Caco-2 (cell line): ENCODE measurements around the genes BHLHE41 and TM7SF3.

DNA sequence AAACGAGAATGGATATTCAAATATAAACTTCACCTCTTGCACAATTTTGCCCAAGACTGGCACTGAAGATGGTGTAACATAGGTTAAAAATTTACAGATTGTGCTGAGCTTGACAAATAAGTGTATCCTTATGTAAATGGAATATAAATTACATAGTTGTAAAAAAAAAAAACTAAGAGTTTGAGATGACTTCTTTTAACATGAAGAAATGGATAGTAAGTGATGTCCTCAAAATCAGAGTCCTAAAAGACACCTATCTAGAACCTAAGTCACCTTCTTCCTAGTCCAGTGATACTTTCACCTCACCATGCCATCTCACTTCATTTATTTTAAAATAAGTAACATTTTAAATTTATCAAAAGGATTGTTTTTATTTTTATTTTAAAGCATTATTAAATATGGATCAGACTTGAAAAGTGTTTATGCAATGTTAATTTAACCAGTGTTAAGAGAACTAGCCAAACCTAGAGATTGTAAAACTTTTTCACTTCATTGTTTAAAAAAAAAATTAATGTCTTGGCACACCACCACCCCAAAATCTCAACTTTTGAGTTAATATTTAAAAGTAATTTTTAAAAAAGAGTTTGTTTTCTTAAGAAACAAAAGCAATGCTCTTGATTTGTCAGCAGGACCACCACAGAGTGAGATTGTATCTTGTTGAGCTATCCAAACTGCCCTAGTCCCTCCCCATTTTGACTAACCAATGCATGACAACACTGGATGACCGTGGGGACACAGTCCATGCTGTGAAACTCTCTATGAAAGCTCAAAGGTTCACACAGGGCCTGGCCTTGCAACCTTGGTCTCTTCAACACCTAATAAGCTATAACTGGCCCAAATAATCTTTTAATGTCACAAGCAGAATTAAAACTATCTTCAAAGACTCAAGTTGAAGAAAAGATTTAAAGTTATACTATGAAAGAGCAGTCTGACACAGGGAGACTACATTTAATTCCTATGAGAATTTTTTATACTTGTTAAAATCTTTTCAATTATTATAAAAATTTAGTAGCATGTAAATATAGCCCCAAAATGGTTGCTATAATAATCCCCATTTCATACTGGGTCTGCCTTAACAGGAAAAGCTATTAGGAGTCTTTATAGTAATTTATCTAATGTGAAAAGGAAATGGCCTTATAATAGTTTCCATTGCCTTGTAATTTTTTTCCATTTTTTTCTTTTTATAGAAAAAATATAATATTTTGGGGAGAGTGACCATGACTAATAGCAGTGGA lies 13.4 kb downstream of the ETFRF1 start:
- PRO-cap, result no peak
- RRBS, result no CpG with 5 or more reads among the region's 2 CpGs

GRCh38 chr12:26124836-26125775 lies at the start of gene BHLHE41:
Gene BHLHE41 (minus strand): TSS chr12:26125037.
- PRO-cap, result bidirectional peak, plus-strand start at chr12:26125202, minus-strand start at chr12:26125036; bidirectional peak, plus-strand start at chr12:26125705, minus-strand start at chr12:26125440
- RRBS, result 3% methylated on average over 27 of the region's 67 CpGs

DNA sequence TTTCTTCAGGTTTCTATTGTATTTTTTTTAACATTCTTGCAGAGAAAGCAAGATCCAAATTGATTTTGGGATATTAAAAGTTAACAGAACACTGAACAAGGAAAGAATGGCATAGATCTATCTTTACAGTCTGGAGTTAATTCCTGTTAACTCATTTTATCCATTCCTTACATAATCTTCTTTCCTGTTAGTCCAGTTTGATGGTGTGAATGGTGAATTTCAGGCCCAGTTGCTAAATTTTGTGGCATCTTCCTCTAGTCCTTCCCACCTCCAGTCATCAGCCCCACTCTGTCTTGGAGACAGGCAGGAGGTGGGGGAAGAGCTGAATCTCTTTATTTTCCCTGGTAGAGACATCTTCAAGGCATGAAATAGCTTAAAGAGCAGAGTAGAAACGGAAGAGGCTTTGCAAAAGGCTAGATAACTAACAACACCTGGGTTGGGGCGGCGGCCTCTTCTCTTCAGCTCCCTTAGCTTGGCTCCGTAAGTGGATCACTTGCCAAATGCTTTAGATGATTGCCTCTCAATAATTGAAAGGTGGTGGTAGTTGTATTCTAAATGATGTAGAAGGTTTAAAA lies 35.9 kb downstream of the SSPN start:
- PRO-cap, result no peak
- RRBS, result no CpG with 5 or more reads among the region's 4 CpGs

DNA sequence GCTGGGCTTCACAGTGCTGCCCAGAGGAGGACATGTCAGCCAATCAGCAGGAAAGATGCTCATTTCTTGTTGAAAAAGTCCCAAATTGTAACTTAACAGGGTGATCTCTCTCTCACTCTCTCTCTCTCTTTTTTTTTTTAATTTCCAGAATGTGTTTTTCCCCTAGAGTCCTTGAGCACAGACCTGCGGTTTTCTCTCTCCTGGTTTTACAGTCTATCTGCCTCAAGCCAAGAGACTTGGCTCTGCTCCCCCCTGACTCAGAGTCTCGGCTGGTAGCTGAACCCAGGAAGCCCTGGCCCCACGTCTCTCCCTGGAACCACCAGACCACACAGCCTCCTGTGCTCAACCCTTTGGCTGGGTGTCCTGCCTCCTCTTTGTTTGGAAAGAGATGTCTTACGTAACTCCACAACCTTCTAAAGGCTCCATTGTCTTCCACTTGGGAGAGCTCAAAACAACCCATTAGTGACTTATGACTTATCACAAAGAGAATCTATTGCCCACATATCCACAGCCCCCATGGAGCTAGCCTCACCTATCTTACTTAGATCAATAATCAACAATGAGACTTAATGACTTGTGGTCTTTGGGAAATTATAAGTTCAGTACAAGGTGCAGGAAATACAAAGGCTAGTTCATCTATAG lies 44.1 kb downstream of the SSPN start:
- PRO-cap, result no peak
- RRBS, result no CpG with 5 or more reads among the region's 4 CpGs

DNA sequence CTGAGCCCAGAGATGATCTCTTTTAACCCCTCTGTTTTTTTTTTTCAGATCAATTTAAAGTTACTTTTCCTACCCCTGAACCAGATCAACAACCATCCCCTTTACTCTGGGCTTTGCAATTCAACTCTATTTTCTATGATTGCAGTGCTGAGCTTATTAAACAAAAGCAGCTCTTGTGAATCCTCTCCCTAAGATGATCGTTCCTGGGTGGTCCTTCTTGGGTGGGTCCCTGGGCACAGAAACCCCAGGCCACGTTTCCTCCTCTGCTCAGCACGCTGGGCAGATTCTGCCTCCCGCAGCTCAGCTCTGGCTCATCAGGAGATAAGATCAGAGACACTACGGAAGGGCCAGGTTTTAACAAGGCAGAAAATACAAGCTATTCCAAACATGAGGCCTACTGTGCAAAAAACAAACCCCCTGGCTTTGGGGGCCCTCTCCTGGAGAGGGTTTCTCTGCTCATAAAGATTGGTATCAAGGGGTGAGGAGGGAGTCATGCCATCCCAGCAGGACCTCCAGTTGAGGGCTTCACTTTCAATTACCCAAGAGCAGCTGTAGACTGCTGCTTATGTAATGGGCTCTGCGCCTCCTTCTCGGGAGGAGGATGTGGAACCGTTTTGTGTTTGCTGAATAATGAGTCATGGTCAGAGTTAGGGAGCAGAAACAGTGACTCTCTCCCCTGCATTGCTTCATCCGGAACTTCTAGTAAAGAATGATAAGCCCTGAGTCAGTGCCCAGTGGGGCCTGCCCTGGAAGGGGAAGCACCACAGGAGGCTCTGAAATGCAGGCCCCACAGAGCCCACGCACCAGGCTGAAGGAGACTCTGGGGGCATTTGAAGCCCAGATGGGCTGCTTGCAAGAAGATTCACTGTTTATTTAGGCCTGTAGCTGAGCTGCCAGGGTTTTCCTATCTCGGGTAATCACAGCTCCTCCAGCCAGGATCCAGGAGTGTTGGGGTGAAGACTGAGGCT lies 79.1 kb downstream of the SSPN start:
- PRO-cap, result bidirectional peak, plus-strand start at position 727 of the sequence, minus-strand start at position 541 of the sequence
- RRBS, result no CpG with 5 or more reads among the region's 11 CpGs

DNA sequence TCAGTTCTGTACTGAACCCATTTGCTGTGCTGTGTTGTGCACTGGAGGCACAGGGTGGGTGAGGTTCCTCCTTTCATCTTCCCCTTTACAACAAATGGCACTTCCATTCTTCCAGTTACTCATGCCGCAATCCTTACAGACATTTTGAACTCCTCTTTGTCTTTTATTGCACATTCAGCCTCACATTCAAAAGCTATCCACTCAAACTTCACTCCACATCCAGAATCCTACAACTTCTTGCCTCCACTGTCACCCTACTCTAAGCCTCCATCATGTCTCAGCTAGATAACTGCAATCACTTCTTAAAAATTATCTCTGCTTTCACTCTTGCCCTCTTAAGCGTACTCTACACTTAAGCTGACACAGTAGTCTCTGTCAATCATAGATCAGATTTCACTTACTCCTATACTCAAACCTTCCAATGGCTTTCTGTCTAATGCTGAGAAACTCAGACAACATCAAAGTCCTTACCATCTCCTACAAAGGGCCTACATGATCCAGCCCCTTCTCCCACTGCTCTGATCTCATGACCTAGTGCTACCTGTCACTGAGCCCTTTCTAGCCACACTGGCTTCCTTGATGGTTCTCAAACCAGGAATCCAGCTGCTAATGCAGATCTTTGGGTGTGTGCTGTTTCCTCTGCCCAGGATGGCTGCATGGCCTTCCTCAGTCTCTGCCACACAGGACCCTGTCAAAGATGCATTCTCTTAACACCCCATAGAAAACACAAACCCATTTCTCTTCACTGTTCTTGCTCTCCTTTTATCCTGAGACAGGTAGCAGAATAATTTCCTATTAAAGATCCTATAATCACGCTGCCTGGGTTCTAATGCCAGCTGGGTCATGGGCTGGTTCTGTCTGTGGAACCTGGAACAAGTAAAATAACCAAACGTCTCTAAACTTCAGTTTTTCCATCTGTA lies 303.9 kb downstream of the ITPR2 start:
- PRO-cap, result no peak
- RRBS, result no CpG with 5 or more reads among the region's 4 CpGs

- PRO-cap, result no peak
- RRBS, result no CpG with 5 or more reads among the region's 6 CpGs
Observed at GRCh38 chr12:26626316-26626945, 206.6 kb downstream of the ITPR2 start.

DNA sequence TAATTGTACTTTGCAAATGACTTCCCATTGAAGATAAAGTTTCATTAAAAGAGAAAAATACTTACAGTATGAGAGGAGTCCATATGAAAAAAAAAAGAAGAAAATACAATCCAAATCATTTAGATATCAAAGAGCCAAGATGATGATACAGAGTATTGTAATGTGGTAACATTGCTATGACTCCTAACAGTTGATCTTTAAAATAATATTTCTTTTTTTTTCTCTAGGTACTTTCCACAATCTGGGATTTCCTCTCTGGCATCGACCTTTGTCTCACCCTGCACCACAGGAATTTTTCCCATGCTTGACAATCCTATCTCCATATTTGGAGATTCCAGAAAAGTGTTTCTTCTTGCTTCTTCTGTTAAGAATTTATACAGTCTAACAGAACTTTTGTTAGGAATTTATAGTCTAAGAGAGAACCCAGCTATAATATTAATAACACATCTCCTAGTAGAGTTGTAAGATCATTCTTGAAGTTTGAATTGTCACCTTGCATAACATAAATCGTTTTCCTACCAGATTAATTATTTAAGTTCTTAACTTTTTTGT lies 184.4 kb downstream of the ITPR2 start:
- PRO-cap, result no peak
- RRBS, result no CpG with 5 or more reads among the region's 2 CpGs

DNA sequence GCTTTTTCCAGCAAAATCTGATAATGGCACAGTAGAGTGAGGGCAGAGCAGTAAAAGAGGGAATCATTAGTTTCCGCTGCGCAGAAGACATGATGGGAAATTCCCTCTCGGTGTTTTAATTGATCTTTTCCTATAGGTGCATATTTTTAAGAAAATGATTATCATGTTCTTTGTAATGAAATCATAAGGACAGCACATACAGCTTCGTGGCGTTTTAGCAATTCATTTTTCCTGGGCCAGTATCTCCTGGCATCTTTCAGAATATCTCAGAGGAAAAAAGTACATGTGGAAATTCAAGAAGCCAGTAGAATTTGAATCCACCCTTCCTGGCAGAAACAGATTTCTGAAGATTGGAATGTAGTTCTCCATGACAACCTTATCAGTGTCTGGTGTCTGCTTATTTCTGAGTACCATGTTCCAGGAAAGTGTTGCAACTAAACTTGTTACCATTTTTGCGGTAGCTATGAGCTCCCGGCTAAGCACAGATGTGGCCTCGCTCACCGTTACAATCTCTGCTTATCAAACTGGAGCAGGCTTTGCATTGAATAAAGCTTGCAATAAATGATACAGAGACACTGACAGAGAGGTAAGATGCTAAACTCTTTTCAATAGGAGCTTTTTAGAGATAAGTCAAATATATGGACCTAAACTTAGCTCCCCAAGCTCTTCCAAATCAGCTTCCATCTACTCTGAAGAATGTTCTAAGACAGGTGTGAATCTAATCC lies 12.9 kb upstream of the ITPR2 start:
- PRO-cap, result bidirectional peak, plus-strand start at position 464 of the sequence, minus-strand start at position 313 of the sequence
- RRBS, result no CpG with 5 or more reads among the region's 9 CpGs

DNA sequence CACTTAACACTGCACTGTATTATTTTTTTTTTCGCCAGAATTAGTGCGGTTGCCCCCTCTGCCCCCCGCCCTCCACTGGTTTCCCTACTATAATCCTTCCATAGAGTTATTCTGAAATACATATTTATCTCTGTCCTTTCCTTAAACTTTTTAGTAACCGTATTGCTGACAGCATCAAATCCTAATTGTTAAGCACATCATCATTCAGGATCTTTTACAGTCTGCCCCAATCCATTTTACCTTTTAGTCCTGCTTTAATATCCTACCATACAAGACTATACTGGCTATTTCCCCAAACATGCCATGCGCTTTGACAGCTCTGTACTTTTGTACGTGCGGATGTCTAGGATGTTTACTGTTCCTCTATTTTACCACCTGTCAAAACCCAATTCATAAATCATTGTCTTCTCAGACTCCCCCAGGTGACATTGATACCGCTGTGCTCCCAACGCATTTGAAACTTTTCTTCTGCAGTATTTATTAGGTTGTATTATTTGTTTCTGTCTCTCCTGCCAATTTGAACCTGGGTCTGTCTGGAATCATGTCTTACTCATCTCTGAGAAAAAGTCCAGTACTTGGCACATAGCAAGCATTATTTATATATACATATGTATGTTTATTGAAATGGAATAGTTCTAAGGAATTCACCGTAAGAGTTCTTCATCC lies 1.1 kb downstream of the FGFR1OP2 start:
- PRO-cap, result no peak
- RRBS, result no CpG with 5 or more reads among the region's 10 CpGs

- PRO-cap, result no peak
- RRBS, result no CpG with 5 or more reads among the region's 8 CpGs
Observed at GRCh38 chr12:27012561-27012863, 1.7 kb downstream of the TM7SF3 start.

DNA sequence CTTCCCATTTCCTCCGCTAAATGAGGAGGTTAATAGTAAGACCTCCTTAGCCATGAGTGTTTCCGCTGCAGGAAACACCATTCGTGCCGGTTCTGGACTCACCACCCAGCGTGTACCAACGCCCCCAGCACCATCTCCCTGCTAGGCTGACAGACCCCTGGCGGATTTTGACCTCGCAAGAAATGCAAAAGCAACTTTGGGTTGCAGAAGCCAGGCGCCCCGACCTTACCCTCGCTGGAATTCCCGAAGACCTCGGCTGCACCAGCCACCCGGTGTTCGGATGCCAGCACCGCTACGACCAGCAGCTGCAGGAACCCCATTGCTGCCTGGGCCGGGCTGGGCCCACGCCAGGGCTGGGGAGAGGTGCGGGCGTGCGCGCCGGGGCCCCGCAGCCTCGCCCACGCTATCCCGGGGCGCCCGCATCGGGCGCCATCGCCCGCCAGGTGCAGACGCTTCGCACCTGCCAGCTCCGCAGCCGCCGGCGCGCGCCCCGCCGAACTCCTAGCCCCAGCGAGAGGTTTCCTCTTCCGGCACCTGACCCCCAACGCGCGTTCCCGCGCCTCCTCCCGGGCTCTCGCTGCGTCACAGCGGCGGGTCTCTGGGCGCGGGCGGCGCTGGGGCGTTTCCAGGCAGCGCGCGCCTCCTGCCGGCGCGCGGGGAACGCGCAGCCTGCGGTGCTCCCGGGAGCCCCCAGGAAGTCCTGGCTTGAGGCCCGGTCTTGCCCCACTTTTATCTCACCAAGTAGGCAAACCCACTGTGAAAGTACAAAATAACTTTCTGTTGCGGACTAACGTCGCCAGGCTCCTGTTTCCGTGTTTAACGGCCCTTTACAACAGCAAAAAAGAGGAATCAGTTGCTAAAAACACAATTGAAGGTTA lies at the start of gene TM7SF3:
TM7SF3 (minus strand) TSS at position 536 of the 878 bp plus-strand sequence.
- PRO-cap, result bidirectional peak, plus-strand start at position 672 of the sequence, minus-strand start at position 503 of the sequence
- RRBS, result 3% methylated on average over 45 of the region's 78 CpGs

DNA sequence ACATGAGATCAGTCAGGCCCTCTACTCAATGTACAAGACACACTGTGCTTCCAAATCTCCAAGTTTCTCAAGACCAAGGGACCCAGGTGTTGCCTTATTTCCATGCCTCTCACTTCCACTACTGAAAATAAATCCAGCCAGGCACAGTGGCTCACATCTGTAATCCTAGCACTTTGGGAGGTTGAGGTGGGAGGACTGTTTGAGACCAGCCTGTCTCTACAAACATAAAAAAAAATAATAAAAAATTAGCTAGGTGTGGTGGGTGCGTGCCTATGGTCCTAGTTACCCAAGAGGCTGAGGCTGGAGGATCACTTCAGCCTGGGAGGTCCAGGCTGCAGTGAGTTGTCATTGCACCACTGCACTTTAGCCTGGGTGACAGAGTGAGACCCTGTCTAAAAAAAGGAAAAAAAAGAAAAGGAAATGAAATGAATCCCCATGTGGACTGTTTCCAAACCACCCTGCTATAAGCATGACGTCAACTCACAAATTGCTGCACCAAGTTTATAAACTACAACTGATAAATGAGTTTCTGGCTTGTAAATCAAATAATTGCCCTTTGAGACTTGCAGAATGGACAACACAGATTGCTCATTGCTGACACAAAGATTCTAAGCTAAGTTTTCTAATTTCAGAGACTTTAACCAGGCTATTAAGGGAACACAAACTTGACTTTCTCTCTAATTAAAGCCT lies 51.1 kb upstream of the STK38L start:
- PRO-cap, result no peak
- RRBS, result no CpG with 5 or more reads among the region's 2 CpGs

GRCh38 chr12:27331719-27332277 lies 838 bp upstream of the BMAL2 start:
- PRO-cap, result no peak
- RRBS, result no CpG with 5 or more reads among the region's 5 CpGs

GRCh38 chr12:27595121-27595684 lies 71.2 kb downstream of the PPFIBP1 start:
- PRO-cap, result no peak
- RRBS, result no CpG with 5 or more reads among the region's 19 CpGs

DNA sequence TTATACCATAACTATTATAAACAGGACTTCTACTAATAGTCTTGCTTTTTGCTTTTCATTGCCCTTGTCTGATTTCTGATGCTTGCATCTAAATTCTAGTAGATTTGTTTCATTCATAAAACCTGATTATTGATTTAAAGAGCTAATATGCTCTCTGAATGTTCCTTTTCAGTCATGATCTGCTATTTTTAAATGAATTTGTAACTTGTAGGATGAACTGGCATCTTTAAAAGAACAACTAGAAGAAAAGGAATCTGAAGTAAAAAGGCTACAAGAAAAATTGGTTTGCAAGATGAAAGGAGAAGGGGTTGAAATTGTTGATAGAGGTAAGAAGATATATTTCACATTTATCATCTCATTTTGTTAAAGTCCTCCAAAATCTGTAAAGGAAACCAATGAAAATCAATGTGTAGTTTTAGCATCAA lies 39.8 kb upstream of the REP15 start:
- PRO-cap, result no peak

GRCh38 chr12:27970696-27971871 lies 1.4 kb downstream of the PTHLH start:
- PRO-cap, result no peak
- RRBS, result 34% methylated on average over 11 of the region's 44 CpGs

- PRO-cap, result no peak
- RRBS, result no CpG with 5 or more reads among the region's 3 CpGs
Observed at GRCh38 chr12:28323410-28324215, 133.4 kb downstream of the CCDC91 start.

GRCh38 chr12:28574490-28575464 lies 384.5 kb downstream of the CCDC91 start:
- PRO-cap, result no peak
- RRBS, result no CpG with 5 or more reads among the region's 5 CpGs

DNA sequence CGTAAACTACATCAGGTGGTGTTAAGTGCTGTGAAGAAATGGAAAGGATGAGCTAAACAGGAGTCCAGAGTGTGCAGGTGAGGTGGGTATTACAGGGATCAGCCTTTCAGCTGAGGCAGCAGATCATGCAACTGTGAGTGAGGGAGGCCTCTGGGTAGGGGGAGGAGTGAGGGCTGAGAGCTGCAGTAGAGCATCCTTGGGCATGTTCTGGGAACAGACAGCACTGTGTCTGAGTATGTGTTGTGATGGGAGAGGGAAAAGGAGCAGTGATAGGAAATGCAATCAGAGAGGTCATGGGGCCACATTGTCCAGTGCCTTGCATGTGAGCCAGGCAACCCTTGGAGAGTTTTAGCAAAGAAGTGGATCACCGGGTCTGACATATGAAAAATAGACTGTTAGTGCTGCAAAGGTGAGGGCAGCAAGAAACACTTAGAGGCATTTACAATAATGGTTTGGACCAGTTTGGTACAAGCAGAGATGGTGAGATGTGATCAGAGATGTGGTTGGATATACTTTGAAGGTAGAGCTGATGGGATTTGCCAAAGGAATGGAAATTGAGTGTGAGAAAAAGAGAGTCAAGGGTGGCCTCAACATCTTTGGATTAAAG lies 81.2 kb downstream of the FAR2 start:
- PRO-cap, result no peak
- RRBS, result no CpG with 5 or more reads among the region's 2 CpGs